Mammary microvascular endothelial cell (primary cell): ENCODE data around the genes SKIDA1, BMI1 and SPAG6.

DNA sequence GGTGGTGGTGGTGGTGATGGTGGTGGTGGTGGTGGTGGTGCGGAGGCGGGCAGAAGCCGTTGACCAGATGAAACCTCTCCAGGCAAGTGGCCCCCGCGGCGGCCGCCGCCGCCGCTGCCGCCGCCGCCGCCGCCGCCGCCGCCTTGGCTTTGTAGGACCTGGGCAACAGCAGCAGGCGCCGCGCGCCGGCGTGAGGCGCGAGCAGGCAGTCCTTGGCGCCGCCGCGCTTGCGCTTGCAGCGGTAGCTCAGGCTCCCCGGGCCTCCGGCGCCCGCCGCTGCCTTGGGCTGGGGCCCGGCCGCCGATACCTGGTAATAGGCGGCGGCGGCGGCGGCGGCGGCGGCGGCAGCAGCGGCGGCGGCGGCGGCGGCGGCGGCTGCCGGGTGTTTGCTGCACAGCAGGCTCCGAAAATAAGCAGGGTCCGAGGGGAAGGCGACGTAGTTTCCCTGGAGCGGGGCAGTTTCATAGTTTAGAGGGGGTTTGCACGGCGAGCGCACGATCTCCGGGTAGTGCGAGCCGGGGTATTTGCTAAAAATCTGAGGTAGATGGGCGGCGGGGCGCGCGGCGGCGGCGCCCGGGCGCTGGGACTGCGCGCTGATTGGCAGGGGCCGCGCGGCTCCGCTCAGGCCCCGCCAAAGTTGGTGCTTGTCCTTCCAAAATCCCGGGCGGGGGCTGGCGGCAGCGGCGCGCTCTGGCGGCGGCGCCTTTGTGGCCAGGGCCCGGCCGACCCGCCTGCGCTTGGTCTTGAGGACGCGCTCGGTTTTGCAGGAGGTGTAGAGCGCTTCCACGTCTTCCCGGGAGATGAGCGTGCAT is 8.5 kb downstream of the SKIDA1 start:
- RAMPAGE, long total RNA = no peak

DNA sequence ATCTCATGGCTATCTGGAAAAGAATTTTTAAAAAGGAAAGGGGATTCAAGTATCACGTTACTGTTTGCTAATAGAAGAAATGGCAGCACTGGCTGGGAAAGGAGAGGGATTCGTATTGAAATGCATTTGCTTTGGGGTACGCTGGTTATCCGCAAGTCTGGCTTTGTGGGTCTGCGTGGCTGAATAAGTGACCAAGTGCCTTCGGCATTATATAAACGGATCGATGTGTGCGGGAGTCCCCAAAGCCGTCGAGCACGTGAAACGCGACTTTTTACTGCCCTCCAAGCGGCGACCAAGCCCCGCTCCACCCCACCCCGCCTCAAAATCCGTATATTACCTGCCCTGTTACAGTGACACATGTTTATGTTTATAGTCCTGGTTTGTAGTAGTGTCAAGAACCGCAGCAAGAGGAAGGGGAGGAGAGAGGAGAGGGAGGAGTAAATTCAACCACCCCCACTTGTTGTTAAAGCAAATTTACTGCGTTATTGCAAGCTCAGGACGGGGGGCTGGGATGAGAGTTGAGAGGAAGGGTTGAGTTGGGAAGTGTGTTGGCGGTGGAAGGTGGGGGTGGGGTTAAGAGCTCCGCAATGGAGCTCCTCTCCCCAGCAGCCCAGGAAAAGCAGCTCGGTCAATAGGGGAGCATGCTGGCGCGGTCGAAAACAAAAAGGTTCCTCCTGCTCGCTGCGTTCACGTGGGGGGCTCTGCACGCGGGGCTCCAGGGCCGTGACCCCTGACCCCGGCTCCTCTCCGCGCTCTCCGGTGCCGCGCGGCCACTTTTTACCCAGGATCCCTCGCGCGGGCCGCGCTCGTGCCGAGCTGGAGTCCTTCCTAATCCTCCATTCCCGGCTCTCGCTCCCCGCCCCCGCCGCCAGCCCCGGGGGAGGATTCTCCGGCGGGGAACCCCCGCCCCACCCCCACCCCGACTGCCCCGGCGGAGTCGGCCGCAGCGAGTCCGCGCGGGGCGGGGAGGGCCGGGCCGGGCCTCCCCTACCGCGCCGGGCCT is at the start of gene SKIDA1:
Gene SKIDA1 (minus strand): TSS at position 473 of the 1,003 bp plus-strand sequence.
- RAMPAGE, long total RNA = no peak

DNA sequence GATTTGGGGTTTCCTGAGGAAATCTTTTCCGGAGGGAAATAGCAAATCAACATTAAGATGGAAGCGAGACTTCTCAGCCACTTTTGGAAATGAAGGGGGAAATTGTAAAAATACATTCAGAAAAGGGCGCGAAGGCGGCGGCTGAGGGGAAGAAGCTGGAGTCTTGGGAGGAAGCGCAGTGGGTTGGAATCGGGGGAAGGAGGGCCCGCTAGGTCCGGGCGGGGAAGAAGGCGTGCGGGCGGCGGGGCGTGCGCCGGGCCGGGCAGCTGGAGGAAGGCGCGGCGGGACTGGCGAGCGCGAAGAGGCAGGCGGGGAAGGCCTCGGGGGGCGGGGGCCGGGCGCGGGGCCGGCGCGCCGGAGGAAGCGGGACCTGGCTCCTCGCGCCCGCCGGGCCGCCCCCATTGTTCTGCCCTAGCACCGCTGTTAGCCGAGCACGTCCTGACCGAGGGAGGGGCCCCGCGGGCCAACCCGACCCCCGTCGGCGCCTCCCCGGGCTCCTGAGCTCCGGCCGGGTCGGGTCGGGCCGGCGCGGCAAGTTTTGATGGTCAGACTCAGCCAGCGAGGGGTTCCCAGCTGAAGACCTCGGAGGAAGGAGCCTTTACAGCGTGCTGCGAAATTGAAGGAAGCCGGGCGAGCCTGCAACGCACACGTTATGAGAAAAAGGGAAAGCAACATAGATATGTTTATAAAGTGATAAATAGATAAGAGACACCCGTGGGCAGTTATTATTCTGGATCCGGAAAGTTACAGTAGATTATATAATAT is 1.6 kb upstream of the SKIDA1 start:
- RAMPAGE, long total RNA = no peak

DNA sequence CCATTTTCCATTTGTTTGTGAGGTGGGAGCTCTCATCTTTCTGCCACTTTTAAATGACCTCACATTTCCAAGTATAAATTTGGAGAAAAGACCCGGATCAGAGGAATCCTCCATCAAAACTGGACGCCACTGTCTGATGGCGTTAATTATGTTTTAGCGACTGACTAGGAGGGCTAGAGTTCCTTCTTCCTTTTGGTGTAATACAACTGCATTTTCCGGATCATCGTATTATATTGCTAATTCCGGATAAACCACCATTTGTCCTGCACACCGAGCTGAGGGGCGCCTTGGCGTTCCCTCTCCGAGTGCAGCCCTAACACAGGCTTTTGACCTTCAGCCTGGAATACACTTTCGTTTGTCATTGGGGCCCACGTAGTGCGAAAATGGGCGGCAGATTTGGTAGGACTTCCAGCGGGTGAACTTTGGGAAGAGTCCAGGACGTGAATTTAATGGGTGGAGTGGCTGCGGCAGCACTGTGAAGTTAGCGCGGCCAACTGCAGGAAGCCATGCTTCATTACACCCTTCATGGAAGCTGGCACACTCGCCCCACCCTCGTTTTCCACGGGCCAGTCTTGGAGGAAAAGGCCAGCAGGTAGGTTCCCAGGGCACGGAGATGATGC is 672 bp upstream of the MLLT10 start:
- RAMPAGE, long total RNA = no peak

DNA sequence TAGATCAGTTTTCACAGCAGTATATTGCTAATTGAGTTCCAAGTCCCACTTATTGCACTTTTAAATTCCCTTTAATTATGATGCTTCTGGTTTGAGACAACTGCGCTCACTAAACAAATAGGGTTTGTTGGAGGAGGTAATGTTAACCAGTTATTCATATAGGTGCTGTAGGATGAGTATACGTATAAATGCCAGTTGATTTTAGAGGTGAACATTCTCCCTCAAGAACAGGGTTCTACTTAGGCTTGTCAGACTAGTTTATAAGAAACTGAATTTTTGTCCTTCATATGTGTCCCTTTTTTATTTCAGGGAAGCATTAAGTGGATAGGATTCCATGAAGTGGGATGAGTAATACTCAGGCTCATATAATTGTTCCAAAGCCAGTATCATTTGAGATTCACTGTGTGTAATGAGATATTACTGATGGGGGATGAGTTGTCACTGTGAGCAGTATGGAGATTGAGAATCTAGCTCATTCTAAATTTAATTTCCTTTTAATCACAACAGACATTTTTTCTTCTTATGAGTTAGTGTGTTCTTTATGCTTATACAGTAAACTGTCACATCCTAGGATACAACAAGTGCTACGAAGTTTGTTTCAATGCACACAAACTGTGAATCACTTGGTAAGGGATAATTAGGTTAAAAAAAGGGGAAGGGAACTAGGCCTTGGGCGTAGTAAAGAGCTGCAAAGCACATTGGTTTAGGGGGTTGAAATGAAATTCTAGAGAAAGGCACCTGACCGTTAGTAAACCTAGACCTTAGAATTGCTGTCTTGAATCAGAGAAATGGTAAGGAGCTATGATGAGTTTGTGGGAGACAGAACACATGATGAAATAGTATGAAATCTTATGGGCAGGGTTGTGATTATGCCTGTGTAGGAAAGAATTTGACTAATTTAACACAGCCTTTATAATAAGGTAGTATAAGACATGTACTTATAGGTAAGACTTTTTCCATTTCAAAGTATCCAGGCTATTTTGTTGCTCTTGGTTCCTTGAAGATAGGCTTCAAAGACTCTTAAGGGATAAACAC is 153.3 kb downstream of the MLLT10 start:
- RAMPAGE, long total RNA = no peak

DNA sequence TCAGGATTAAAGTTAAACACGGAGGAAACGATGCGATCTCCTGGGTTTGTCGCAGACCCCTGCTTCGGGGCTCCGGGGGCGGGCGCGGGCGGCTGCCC is 649 bp upstream of the BMI1 start:
- RAMPAGE, long total RNA = no peak

DNA sequence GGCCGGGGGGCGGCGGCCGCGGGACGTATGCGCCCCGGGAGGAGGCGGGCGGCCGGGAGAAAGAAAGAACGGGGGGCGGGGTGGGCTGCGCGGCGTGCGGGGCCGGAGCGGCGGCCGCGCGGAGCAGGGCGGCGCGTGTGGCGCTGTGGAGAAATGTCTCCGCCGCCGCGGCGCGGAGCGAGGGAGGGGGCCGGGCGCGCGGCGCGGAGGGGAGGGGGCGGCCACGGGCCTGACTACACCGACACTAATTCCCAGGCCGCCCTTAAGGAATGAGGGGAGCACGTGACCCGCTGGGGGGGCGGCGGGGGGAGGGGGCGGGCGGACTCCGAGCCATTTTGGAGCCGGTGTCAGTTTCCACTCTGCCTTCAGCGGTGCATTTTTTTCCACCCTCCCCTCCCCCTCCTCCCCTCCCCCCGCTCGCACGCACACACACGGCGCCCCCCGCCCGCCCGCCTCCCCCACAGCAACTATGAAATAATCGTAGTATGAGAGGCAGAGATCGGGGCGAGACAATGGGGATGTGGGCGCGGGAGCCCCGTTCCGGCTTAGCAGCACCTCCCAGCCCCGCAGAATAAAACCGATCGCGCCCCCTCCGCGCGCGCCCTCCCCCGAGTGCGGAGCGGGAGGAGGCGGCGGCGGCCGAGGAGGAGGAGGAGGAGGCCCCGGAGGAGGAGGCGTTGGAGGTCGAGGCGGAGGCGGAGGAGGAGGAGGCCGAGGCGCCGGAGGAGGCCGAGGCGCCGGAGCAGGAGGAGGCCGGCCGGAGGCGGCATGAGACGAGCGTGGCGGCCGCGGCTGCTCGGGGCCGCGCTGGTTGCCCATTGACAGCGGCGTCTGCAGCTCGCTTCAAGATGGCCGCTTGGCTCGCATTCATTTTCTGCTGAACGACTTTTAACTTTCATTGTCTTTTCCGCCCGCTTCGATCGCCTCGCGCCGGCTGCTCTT is at the start of gene BMI1:
Gene BMI1 (plus strand): TSS at position 350 of the 942 bp plus-strand sequence.
- RAMPAGE, long total RNA = no peak

DNA sequence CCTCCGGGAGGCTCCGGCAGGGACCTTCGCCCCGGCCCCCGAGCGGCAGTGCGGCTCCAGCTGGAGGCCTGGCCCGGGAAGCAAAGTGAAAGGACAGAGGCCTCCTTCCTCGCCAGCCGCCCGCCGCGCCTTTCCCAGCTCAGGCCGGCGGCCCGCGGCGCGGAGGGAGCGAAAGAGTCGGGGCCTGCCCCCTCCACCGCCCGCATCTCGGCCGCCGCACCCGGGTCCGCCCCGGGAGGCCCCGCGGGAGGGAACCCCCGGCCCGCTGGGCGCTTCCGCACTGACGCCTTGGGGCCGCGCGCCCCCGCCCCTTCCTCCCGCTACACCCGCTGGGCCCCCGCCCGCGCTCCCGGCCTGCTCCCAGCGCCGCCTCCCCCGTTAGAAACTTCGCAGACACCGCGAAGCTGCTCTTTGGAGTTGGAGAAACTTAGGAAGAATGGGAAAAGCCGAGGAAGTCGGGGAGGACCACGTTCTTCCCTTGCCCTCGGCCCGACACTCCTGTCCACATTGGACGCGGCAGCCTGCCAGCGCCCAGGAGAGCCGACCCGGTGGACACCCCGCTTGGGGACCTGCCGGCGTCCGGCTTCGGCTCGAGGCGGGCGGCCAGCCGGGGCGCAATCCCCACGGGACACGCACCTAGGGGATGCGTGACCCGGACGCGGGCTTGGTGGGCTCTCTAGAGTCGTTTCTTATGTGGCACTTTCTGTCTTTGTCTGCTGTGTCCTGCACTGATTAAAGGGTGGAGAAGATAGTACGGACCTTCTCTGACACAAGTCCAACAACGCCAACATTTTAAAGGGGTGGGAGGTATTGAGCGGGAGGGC is 4.3 kb upstream of the SPAG6 start:
- RAMPAGE, long total RNA = no peak

DNA sequence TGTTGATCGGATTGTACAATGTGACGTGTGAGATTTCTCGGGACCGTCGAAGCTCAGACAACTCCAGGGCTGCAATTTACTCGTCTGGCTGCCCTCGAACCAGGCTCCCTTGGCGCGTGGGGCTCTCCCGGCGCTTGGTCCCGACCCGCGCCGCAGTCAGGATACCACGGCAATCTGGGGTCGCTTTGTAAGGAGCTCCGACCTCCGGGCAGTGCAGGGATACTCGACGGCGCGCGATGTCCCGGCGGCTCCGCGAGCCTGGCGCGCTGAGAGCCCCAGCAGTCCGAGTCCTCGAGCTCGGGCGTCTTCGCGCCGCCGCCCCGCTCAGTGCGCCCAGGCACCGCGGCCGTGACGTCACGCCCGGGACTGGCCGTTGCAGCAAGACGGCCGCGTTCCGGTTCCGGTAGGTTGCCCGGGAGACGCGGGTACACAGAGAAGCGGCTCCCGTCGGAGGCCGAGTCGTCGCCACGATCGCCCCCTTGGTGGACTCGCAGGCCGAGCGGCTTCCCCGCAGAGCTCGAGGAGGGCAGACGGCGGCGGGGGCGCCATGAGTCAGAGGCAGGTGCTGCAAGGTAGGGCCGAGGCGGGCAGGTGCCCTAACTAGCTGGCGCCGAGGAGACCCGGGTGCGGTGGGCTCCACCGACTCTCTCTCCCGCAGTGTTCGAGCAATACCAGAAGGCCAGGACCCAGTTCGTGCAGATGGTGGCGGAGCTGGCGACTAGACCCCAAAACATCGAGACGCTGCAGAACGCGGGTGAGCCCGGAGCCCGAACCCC is at the start of gene SPAG6:
Gene SPAG6 (plus strand): TSS at position 432 of the 776 bp plus-strand sequence.
- RAMPAGE, long total RNA = no peak

DNA sequence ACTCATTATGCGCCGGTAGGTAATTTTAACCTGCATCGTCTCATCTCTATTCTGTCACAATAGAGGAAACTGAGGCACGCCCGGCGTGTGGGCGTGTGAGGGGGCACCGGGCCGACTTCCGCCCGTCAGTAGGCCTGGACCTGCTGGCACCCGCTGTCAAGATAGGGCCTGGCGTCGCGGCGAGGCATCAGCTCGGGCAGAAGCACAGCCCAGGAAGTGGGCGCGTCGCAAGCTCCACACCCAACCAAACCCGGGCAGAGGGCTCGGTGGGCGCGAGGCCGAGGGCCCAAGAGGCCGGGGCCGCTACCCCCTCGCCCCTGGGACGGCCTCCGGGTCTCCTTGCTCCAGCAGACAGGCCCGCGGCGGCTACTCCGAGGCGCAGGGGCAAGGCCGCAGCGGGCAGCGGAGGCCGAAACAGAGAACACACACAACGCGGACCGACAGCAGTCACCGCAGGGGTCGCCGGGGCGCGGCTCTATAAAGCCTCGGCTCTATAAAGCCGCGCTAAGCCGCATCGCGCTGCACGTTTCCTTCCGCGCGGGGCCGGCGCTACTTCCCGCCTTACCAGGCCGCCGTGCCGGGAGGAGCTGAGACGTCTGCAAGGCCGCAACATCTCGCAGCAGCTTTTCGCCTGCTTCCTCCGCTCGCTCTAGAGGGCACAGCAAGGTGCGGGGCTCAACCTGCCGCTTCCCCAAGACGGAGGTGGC is 91.3 kb downstream of the SPAG6 start:
- RAMPAGE, long total RNA = no peak

GRCh38 chr10:22475671-22476629 is 130.7 kb downstream of the SPAG6 start:
- RAMPAGE, long total RNA = no peak

DNA sequence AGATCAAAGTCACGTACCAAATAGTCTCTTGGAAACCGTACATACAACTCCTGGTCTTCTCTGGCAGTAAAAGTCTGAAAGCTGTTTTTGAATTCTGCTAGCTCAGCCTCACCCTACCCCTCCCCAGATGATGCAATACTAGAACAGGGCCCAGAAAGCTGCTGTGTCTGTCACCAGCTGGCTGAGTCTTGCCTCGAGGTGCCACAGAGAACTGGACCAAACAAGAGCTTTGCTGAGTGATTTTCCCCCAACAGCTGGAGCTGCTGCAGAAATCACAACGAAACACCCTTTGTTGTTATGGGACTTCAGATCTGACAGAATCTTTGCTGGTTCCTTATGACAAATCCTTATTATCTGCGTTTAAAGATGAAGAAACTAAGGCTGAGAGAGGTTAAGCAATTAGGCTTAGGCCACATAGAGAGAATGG is 134.1 kb downstream of the SPAG6 start:
- RAMPAGE, long total RNA = no peak

- RAMPAGE, long total RNA = no peak
Measured at GRCh38 chr10:22485182-22485595, 139.9 kb downstream of the SPAG6 start.

DNA sequence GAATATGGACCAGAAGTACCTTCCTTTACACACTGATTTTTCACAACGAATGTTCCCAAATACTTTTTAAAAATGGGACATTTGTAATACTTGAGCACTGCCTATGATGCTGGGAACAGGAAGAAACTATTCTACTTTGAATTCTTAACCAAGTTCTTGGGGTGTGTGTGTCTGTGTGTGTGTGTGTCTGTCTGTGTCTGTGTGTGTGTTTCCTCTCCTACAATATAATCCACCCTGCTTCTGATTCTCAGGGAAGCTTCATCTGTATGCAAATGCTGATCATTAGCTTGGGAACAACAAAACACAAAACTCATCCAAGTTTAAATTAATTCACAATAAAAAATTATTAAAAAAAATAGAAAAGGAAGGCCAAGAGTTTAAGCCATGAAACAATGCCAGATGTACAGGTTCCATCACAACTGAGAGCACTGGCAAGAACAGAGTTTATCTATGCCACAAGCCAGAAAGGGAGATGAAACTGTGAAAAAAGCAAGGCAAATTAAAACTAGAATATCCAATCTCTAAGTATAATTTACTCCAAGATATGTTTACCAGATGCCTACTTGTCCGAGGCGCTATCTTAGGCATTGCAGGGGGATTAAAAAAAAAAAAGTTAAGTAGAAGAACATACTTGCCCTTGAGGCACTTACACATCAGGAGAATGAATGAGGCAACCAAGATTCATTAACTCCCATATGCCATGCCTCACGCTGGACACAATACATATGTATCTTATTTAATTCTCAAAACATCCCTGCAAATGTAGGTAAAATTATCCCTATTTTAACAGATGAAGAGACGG is 144.7 kb downstream of the PIP4K2A start:
- RAMPAGE, long total RNA = no peak

- RAMPAGE, long total RNA = no peak
Measured at GRCh38 chr10:22615666-22616661, 98.4 kb downstream of the PIP4K2A start.

DNA sequence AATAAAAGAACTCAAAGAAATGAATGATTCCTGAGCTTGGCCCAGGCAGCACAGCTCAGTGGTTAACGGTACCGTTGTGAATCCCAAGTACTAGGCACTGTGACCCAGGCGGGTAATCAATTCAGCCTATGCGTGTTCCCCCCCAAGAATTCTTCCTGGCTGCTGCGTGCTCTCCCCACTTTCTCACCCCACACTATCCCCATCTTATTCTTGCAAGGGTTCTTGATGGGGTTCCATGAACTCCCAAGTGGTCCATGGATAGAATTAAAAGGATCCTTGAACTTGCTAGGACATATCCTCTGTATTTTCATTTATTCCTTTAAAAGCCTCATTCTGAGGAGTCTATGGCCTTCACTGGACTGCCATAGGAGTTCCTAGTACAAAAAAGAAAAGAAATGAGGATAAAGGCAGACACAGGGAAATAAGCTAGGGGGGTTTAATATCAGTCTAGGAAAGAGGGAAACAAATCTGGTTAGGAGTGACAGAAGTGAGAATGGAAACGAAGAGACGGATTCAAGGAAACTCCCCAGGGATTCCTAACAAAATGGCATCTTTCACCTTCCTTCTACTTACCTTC is 6.7 kb downstream of the PIP4K2A start:
- RAMPAGE, long total RNA = no peak

DNA sequence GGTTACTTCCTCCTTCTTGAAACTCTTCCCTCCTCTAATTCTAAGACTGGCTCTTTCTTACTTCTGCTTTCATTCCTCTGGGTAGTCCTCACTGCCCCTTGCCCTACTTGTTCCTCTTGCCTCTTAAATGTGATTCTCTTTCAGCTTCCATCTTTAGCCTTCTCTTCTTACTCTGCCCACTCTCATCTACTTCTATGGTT is 28.4 kb upstream of the PIP4K2A start:
- RAMPAGE, long total RNA = no peak

DNA sequence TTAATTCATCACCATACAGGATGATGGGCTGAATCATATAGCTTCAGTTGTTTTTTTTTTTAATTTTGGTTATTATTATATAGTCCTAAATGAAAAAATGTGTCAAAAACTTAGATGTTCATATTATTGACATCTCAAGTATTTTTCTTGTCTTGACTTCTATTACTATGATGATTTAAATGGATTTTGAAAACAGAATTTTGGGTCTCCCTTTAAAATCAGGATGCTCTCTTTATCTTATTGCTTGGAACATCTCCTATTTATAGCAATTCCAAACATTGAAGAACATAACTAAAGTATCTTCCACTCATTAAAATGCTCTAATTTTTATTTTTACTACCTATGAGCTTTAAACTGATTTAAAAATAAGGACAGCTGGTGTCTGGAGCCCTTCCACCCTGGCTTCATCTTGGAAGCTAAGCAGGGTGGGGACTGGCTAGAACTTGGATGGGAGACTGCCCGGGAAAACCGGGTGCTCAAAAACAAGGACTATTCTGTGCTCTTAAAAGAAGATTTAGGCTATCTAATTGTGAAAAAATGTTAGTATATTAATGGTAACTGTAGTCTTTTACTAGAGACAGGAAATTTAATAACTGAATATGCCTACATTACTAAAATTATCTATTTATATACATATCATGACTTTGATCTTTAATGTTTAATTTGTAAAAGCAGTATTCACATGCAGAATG is 69.2 kb downstream of the ARMC3 start:
- RAMPAGE, long total RNA = no peak

GRCh38 chr10:23367757-23368801 is 23.5 kb upstream of the C10orf67 start:
- RAMPAGE, long total RNA = no peak

DNA sequence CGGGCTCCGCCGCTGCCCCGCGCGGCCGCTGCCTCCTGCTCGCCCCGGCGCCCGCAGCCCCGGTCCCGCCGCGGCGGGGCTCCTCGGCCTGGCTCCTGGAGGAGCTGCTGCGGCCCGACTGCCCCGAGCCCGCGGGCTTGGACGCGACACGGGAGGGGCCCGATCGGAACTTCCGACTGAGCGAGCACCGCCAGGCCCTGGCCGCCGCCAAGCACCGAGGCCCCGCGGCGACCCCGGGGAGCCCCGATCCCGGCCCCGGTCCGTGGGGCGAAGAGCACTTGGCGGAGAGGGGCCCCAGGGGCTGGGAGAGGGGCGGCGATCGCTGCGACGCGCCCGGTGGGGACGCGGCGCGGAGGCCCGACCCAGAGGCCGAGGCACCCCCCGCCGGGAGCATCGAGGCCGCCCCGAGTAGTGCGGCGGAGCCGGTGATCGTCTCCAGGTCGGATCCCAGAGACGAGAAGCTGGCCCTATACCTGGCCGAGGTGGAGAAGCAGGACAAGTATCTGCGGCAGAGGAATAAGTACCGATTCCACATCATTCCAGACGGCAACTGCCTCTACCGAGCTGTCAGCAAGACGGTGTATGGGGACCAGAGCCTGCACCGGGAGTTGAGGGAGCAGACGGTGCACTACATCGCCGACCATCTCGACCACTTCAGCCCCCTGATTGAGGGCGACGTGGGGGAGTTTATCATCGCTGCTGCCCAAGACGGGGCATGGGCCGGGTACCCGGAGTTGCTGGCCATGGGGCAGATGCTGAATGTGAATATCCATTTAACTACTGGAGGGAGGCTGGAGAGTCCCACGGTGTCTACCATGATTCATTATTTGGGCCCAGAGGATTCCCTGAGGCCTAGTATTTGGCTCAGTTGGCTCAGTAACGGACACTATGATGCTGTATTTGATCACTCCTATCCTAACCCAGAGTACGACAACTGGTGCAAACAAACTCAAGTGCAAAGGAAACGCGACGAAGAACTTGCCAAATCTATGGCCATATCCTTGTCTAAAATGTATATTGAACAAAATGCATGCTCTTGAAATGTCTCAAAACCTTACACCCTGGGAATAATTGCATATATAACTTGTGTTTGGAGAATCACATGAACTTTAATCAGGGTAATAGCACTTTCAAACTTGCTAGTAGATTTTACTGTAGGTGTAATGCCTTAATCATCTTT is 1.4 kb downstream of the OTUD1 start:
- RAMPAGE, long total RNA = no peak